Metastatic Breast Carcinoma in the Brain (tissue), 10 donors: ENCODE results near the genes PSG1, PHLDB3, SMG9, ZNF225, ZNF226 and ZNF180.

- PRO-cap, 10 experiments = no peak in any of the 10 experiments
These were observed at the start of gene PSG1 for GRCh38 chr19:42879468-42879928. Gene PSG1, minus strand, starts transcription at chr19:42879713.

DNA sequence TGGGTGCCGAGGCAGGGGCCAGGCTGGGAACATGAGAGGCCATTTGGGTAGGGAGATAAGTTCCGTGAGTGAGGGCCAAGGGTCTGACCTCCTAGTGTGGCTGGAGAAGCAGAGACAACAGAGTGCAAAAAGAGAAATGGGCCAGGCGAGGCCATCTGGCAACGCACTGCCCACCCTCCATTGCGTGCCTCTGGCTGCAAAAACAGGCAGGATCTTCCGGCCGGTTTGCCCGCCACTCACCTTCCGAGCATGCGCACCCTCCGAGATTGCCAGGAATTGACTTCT is 262 bp upstream of the TEX101 start:
- PRO-cap, 10 experiments = no peak in any of the 10 experiments

DNA sequence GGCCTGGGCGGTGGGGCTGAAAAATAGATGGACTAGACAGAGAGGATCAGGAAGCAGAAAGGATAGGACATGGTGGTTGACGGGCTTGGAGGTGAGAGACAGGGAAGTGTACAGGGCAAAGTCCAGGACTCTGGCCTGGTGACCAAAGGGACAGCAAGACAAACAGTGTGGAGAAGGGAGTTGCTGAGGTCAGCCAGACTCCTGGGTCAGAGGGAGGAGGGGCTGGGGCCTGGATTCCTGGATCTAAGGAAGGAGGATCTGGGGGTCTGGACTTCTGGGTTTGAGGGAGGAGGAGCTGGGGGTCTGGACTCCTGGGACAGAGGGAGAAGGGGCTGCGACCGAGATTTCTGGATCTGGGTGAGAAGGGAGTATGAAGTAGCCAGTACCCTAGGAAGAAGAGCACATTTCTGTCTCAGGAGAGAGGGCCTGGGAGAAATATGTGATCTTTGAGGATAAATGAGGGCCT is 5.4 kb downstream of the PHLDB3 start:
- PRO-cap, 10 experiments = peak in 1 of 10 experiments; most common plus-strand start position 165 of the sequence (in 1); most common minus-strand start position 93 of the sequence (in 1)

DNA sequence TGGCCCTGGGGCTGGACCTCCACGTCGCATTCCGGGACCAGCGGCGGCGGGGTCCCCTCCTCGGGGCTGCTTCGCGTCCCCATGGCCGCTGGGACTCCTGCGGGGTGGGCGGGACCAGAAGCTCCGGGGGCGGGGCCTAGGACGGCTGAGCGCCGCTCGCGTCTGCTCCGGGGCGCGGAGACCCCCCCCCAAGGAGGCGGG is 610 bp downstream of the PHLDB3 start:
- PRO-cap, 10 experiments = peak in 10 of 10 experiments; most common minus-strand start position 83 of the sequence (in 8)

GRCh38 chr19:43504237-43505373 is at the start of gene PHLDB3:
Gene PHLDB3, minus strand, starts transcription at chr19:43504746.
- PRO-cap, 10 experiments = peak in 10 of 10 experiments; most common plus-strand start chr19:43504293 (in 10); most common minus-strand start chr19:43504746 (in 9)

DNA sequence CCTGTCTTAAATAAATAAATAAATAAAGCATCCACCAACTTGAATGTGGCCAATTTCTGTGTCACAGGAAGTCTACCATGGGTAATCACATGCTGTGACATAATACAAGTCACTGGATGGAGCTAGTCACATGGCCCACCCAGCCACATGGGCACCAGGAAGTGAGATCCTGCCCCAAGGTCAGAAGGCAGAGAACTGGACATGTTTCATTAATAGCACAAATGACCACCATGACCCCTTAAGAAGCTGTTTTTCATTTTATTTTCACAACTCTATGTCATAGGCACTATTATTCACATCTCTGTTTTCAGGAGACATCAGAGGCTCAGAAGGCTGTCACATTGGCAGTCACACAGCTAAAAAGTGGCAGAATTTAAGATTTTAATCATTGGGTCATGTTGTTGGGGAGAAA is 8.5 kb downstream of the PINLYP start:
- PRO-cap, 10 experiments = no peak in any of the 10 experiments

DNA sequence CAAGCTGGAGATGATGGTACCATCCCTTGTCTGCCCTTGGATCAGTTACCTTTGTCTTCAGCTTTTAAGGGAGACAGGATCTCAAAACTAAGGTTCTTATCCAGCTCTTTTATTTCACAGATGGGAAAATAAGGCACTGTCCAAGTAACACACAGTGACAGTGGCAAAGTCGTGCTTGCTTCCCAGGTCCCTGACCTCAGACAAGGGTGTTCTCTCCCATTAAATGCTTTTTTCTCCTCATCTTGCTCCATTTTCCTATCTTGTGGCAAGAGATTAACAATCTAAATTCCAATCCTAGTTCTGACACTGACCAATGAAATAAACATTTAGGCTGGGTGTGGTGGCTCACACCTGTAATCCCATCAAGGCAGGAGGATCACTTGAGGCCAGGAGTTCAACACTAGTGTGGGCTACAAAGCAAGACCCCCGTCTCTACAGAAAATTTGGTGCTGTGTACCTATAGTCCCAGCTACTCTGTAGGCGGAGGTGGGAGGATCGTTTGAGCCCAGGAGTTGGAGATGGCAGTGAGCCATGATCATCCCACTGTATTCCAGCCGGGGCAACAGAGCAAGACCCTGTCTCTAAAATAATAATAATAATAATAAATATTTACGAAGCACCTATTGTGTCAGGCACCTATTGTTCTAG is 6.8 kb downstream of the IRGQ start:
- PRO-cap, 10 experiments = no peak in any of the 10 experiments

- PRO-cap, 10 experiments = no peak in any of the 10 experiments
These were observed 720 bp upstream of the ZNF428 start for GRCh38 chr19:43620160-43620537.

- PRO-cap, 10 experiments = no peak in any of the 10 experiments
These were observed 5.5 kb upstream of the ZNF428 start for GRCh38 chr19:43624765-43625434.

DNA sequence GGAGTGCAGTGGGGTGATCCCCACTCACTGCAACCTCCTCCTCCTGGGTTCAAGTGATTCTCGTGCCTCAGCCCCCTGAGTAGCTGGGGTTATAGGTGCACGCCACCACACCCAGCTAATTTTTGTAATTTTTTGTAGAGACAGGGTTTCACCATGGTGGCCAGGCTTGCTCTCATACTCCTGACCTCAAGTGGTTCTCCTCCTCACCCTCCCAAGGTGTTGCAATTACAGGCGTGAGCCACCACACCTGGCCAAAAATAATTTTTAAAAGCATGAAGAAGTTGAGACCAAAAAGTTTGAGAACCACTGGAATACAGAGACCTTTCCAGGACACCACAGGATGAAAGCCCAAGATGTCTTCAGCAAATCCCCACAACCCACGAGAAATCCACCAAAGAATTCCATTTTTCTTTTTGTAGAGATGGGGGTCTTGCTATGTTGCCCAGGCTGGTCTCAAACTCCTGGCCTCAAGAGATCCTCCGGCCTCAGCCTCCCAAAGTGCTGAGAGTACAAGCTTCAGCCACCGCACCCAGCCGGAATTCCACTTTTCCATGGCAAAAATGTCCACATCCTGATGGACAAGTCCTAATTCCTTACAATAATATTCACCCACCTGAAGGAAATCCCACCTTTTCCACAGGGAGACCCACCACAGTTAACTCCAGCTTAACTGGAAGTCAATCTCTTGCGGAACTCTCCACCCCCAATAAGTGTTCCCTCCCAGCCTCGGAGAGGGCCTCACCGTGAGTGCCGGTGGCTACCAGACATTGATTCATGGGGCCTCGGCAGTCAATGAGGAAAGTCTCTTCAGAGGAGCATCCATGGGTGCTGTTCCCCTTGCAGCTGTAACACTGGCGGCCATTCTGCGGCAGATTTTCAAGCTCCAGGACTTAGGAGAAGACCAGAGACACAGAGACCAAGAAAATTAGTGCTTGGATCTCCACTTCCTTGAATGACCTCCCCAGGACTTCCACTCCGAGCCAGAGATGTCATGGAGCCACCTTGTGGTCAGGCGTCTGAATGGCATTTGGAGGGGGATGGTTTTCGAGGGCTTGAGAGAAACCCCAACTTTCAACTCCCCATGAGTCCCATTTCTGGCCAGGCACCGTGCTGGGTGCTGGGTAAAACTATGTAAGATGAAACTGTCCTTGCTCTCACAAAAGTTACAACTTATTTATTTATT is 12.2 kb upstream of the CADM4 start:
- PRO-cap, 10 experiments = peak in 6 of 10 experiments; most common minus-strand start position 960 of the sequence (in 4)

GRCh38 chr19:43744977-43745500 is 9.7 kb downstream of the SMG9 start:
- PRO-cap, 10 experiments = no peak in any of the 10 experiments

DNA sequence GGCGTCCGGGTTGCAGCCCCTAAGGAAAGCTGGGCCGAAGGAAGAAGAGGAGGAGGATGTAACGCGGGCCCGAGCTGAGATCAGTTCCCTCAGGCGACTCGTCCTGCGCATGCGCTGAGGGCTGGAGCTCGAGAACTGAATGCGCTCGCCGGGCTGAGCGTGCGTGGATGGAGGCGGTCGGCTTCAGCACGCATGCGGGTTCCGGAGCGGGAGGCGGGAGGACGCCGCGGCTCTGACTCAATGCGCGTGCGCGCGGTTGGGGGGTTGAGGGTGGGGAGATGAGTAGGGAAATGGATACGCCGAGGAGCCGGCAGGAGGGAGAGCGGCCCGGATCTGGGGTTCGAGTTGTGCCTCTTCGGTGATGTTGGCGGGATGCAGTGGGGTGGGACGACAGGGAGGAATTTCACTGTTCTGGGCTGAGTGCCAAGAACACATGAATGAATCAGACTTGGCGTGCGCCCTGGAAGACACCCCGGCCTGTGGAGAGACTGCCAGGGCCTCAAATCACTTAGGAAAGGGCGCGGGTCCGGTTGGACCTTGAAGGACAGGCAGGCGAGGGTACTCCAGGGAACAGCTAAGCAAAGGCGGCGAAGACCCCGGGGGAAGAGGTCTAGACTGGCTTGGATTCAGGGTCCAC is at the start of gene SMG9:
Gene SMG9, minus strand, starts transcription at position 141 of the 637 bp plus-strand sequence.
- PRO-cap, 10 experiments = peak in 10 of 10 experiments; most common plus-strand start position 267 of the sequence (in 7); most common minus-strand start position 141 of the sequence (in 8)

DNA sequence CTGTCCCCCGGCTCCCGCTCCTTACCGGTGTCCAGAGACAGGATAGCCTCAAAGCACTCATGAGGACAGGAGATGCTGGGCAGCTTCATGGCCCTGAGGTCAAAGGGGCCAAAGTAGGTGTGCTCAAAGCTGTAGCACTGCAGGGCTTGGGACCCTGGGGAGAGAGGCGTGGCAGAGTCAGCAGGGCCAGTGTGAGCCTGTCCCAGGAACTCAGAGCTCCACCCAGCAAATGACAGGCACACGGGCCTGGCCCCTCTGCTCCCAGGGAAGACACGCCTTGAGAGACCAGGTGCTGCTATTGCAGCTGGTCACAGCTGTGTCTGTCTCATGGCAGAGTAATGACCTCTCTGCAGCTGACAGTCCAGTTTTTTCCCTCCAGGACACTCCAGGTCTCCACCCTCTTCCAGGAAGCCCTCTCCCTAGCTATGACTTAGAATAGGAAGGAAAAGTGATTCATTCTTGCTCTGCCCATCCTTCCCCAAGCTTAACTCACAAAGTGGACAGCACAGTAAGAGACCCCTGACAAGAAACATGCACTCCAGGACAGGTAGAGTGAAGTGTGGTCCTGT is 2.5 kb downstream of the LYPD5 start:
- PRO-cap, 10 experiments = no peak in any of the 10 experiments

- PRO-cap, 10 experiments = no peak in any of the 10 experiments
These were observed 17.2 kb downstream of the ZNF404 start for GRCh38 chr19:43866492-43867054.

DNA sequence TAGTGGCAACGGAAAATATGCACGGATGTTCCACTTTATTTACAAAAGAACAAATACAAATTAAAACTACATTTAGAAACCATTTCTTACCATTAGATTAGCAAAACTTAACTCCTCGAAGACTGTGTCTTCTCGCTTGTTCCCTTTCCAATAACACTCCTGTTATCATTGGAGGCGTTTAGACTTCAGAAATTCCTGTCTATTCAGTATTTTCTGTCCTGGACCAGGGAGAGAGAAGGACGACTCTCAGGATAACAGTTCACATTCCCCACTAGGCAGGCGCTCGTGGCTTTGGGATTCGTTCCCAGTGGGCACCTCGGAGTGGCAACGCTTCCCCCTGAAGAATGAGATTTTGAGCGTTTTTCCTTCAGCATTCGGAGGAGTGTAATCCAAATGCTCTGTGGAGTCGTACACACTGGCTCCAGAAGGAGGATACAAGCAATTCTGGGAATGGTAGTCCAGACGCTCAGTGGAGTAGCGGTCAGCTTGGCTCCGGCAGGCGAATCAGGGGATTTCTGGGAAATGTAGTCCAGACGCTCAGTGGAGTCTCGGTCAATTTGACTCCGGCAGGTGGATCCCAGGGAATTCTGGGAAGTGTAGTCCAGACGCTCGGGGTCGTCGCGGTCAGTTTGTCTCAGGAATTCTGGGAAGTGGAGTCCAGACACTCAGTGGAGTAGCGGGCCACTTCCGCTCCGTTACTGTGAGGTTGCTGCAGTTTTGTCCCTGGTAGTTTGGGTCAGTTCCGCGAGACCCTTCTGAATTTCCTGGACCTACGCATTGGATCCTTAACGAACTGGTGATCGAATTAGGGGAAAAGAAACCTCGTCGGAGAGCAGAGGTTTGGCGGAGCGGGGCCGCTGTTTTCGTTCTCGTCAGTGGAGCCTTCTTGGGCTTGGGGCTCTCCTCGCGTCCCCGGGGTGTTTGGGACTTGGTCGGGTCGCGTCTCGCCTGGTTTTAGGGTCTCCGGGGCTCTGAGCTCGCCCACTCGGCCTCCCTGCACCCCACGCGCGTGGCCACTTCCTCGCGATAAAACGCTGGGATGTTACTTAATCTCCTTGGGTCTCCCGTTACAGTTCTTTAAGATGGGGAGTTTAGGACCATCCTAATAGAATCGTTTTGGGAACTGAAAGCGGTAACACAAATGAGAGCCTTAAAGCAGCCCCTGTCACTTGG is at the start of gene ZNF225:
Gene ZNF225, plus strand, starts transcription at position 668 of the 1,173 bp plus-strand sequence.
- PRO-cap, 10 experiments = peak in 10 of 10 experiments; most common plus-strand start position 660 of the sequence (in 10); most common minus-strand start position 446 of the sequence (in 5)

- PRO-cap, 10 experiments = peak in 9 of 10 experiments; most common plus-strand start chr19:44165086 (in 7); most common minus-strand start chr19:44164925 (in 4)
These were observed at the start of gene ZNF226 for GRCh38 chr19:44164377-44165492. Gene ZNF226, plus strand, starts transcription at chr19:44165100.

GRCh38 chr19:44176837-44177357 is 12.0 kb downstream of the ZNF226 start:
- PRO-cap, 10 experiments = peak in 1 of 10 experiments; most common plus-strand start chr19:44177111 (in 1)

DNA sequence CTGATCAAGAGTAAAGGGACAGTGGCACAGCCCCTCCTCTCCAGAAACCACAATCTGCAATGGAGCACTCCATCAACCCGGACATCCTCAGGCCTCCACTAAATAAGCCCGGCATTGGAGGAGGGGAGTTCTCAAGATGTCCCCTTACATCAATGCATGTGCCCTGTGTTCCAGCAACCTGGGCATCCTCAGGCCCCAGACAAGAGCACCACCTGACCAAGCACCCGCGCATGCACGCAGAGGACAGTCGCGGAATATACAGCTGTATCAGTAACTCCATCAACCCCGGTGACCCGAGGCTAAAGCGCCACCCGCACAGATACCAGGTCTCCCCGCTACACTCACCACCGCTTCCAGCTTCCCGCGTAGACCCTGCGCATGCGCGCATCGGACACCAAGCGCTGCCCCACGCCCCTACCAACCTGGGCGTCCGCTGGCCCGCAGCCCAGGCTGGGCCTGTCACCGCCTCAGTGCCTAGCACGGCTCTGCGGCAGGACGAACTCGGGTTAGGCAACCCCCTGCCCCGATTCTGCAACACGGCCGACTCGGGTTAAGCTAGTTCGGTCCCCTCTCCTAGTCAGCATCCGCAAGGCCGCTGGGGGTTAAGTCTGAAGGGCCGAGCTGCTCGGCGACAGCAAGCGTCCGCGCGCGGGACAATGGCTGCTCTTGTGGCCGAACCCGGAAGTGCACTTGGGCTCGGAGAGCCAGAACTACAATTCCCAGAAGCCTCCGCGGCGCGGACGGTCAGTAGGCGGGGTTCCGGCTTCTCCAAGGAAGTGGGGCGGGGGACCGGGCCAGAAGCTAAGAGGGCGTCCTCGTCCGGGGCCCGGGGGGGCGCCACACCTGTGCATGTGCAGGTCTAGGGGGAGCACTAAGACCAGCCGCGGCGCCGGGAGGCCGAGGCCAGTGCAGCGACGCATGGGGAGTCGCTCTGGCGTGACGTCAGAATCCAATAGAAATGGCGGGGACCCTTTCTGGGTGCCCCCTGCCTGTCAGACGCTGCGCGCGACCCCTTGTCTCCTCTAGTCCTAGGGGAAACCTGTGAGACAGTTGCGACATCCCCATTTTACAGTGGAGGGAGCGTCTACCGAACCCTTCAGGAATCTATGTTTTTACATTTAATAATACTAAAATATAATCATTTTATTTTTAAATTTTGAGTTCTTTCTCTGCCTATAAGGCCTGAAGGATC is at the start of gene ZNF180:
Gene ZNF180, minus strand, starts transcription at position 670 of the 1,192 bp plus-strand sequence.
- PRO-cap, 10 experiments = peak in 10 of 10 experiments; most common plus-strand start position 443 of the sequence (in 4); most common minus-strand start position 686 of the sequence (in 10)

DNA sequence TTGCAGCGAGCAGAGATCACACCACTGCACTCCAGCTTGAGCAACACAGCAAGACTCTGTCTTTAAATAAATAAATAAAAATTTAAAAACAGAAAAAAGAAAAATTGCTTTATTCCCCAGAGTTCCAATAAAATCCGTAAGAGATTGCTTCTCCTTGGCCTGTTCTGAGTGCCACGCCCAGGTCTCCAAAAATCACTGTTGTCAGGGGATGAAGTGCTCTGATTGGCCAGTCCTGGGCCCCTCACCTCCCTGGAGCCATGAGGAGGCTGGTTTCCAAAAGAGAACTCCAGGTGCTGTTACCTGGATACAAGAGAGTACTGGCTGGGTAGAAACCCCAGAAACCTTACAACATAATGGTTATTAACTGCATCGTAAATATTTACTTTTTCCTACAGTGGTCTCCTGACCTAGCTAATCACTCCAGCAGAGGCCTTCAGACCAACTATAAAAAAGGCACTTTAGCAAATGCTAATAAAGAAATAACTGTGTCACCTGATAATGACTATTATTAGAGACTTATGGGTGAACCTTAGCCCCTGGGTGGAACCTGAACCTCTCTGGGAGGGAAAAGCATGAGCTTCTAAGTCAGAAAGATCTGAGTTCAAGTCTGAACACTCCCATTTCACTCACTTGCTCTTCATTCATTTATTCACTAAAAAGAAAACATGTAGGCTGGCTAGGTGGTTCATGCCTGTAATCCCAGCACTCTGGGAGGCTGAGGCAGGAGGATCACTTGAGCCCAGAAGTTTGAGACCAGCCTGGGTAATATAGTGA is 1.5 kb upstream of the IGSF23 start:
- PRO-cap, 10 experiments = no peak in any of the 10 experiments

- PRO-cap, 10 experiments = no peak in any of the 10 experiments
These were observed 2.6 kb downstream of the IGSF23 start for GRCh38 chr19:44615994-44616259.